Fibroblast of the aortic adventitia (primary cell): ENCODE measurements around a stretch of chr22.

GRCh38 chr22:46600190-46600829, 19.9 kb upstream of the GRAMD4 start:
- CAGE, long polyA plus RNA: no peak

DNA sequence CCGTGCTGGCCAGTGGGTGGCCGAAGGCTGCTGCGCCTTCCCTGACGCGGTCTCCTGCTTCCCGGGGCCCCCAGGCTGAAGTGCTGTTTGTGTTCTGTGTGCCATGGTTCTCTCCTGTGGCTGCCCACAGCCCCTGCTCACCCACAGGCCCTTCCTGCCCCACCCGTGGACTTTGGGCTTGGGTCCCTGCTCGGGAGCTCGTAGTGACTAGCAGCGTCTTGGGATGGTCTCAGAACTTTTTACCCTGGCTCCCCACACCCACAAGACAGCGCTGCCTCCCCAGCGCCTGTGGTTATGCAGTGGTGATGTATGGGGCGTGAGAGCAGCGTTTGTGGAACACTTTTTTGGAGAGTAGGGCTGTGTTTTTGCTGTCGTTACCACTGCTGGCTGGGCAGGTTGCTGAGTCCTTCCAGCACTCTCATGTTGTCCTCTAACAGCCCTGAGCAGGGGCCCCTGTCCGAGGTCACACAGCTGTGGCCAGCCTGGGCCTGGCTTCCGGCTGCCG, 7.3 kb upstream of the GRAMD4 start:
- CAGE, long polyA plus RNA: no peak

- CAGE, long polyA plus RNA: no peak
Measured at GRCh38 chr22:46655019-46655466, 34.9 kb downstream of the GRAMD4 start.

GRCh38 chr22:46673972-46674221, 53.7 kb downstream of the GRAMD4 start:
- CAGE, long polyA plus RNA: no peak

DNA sequence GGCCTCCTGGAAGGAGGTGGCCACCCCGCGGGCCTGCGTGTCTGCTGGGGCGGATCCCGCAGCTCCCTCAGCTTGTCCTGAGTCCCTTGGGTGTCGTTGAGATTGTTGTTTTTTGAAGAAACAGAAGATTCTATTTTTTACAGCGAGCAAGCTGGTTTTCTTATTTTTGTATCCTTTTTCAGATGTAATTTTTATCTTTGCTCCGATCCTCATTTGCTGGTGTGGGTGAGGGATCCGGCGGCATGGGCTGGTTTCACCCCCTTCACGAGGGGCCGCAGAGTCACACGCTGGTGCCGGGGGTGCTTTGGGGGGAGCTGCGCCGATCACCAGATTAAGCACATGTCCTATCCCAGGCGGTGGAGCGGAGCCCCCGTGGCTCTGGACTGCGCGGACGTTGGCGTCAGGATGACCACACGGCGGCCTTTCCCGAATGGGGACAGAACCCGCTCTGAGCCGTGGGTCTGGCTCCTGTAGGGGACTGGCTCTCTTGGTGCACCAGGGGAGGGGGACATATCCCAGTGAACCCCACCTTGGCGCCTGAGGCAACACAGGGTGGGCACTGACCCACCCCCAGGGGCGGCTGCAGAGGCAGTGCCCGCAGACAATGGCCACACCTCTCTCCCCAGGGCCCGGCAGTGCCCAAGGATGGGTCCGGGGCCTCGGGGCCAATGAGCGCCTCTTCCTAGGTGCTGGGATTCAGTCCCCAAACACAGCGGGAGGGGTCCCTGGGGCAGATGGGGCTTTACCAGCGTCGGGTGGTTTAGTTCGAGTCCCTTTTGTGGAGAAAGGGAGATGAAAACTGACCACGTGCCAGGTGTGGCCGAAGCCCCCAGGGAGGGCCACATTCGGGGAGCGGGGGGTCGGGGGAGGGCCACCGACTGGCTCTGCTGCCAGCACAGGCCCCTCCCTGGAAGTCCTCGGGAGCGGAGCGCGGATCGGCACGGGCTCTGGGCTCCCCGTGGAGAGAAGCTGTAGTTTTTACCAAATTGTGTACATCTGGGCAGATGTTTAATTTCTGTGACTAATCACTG, 58.7 kb downstream of the GRAMD4 start:
- CAGE, long polyA plus RNA: no peak

DNA sequence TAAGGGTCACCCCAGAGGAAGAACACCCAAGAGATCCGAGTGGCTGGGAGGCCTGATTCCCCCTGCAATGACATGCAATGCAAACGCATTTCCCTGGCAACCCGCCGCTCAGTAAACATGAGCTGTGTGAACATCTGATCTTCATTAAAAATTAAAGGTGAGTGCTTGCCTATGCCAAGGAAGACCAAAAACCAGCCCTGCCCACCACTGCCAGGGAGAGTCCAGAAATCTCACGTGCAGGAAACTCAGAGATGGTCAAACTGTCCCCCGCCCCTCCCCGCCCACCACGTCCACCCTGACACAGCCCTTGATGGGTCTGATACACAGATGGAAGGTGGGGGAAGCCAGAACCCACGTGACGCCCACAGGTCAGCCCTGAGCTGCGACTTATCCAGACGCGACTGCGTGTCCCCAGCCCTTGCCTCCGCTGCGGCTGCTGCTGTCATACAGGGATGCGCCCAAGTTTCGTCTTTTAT, 11.5 kb downstream of the CERK start:
- CAGE, long polyA plus RNA: no peak

DNA sequence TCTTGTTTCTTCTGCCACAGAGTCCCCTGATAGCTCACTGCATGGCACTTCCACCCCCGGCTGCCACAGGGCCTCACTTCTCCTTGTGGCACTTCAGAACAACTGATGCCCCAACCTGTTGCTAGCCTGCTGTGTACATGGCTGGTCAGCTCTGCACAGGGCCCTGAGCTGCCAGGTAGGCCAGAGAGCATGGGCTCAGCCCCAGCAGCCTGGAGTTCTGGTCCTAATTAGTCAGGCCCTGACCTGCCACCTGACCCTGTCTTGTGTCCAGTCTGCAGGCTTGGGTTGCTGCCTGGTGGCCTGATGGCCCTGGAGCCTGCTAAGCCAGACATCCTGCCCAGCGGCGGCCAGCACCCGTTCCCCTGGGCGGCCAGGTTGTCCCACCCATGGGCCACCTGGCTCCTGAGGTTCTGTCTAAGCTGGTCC, 2.9 kb upstream of the CERK start:
- CAGE, long polyA plus RNA: no peak

DNA sequence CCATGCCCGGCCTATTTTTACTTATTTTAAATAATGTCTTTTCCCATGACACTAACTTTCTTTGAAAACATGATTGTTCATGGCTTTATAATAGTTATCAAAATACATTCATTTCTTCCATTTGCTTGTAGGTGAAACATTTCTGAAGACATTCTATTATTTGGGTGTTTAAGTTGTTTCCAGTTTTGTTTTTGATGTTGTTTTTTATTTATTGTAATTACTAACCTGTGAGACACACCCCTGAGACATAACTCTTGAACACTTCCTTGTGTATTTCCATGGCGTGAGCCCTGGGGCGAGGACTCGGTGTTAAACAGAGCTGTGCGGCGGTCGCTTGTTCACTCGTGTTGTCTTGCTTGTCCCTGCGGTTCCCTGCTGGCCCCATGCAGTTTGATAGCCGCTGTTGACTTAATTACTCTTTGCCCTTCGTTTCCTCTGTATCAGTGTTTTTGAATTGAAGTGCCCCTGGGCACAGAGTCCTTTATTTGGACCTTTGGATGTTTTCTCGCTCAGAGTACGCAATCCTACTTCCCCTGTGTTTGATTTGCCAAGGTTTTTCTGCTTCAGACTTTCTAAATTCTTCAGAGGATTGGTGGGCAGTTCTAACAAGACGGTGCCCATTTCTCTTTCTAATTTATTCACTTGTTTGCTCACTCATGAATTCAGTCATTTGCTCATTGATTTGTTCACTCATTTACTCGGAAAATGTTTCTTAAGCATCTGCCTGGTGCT, 52.7 kb downstream of the TBC1D22A start:
- CAGE, long polyA plus RNA: no peak

GRCh38 chr22:46830355-46831139, 68.1 kb downstream of the TBC1D22A start:
- CAGE, long polyA plus RNA: no peak

- CAGE, long polyA plus RNA: no peak
Measured at GRCh38 chr22:46915945-46916891, 153.8 kb downstream of the TBC1D22A start.

- CAGE, long polyA plus RNA: no peak
Measured at GRCh38 chr22:46940456-46941081, 178.1 kb downstream of the TBC1D22A start.

DNA sequence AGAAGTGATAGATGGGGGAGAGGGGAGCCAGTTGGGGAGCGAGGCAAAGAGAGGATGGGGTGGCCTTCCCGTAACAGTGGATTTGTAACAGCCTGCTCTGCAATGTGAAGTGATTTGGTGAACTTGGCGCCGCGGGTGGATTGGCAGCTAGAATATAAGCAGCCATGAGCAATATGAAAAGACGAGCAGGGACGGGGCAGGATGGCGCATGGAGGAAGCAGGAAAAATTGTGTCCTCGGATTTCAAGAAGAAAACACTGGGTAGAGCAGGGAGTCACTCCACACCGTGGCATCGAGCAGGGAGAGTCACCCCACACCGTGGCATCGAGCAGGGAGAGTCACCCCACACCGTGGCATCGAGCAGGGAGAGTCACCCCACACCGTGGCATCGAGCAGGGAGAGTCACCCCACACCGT, 354.6 kb downstream of the TBC1D22A start:
- CAGE, long polyA plus RNA: no peak

- CAGE, long polyA plus RNA: no peak
Measured at GRCh38 chr22:47153681-47154286, 391.3 kb downstream of the TBC1D22A start.

GRCh38 chr22:47170487-47170939, 408.1 kb downstream of the TBC1D22A start:
- CAGE, long polyA plus RNA: no peak

DNA sequence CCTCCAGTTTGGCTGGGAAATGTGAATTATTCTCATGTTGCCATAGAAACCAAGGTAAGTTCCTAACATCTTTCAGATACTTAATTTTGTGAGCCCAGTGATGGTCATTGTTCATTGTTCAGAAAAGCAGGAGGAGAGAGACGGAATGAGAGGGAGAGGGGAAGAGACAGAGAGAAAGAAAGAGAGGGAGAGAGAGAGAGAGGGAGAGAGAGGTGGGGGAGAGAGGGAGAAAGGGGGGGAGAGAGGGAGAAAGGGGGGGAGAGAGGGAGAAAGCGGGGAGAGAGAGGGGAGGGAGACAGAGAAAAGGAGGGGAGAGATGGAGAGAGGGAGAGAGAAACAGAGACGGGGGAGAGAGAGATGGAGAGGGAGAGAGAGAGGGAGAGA, 429.0 kb downstream of the TBC1D22A start:
- CAGE, long polyA plus RNA: no peak

GRCh38 chr22:47293140-47293569, 530.7 kb downstream of the TBC1D22A start:
- CAGE, long polyA plus RNA: no peak

DNA sequence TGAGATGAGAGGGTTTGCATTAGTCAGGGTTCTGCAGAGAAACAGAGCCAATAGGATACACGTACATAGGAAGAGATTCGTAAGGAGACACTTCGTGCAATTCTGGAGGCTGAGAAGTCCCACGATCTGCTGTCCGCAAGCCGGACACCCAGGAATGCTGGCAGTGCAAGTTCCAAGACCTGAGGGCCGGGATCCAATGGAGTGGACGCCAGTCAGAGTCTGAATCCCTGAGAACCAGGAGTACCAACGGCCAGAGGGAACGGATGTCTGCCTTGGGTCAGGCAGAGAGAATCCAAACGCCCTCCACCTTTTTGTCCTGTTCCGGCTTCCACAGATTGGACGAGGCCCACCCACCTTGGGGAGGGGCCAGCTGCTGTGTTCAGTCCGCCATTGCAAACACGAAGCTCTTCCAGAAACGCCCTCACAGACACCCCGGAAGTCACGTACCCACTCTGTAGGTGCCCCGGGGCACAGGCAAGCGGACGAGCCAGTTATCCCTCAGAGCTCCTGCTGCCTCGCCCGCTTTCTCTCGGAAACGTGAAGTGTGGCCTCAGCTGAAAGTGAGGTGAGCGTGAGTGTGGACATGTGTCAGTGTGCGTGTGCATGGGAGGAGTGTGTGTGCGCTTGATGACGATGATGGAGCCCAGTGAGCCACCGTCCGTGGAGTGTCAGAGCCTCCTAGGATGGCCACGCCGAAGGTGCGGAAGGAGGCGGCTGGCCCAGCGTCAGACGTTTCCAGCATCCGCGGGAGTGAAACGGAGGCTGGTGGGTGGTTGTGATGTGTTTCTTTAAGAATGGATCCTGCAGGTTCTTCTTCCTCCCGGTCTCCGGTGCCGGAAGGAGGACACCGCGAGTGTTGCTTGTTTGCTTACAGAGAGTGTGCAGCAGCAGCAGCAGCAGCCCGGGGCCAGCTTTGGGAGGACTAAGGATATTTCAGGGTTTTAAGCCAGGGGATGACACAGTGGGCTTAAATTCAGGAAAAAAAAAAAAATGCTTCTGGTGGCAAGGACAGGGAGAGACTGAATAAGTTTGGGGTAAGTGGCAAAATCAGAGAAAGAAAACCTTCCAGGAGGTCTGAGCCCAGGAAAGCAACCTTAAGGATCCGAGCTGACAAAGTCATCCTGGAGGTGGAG, 857.7 kb upstream of the TAFA5 start:
- CAGE, long polyA plus RNA: no peak

DNA sequence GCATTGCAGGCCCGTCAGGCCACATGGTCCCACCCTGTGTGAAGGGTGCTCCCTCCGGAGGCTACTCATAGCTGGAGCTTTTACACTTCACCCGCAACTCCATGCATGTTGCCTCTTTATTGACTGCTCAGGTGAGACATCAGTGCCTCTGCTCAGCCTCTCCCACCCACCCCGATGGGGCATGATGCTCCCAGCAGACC, 225.9 kb upstream of the TAFA5 start:
- CAGE, long polyA plus RNA: no peak

DNA sequence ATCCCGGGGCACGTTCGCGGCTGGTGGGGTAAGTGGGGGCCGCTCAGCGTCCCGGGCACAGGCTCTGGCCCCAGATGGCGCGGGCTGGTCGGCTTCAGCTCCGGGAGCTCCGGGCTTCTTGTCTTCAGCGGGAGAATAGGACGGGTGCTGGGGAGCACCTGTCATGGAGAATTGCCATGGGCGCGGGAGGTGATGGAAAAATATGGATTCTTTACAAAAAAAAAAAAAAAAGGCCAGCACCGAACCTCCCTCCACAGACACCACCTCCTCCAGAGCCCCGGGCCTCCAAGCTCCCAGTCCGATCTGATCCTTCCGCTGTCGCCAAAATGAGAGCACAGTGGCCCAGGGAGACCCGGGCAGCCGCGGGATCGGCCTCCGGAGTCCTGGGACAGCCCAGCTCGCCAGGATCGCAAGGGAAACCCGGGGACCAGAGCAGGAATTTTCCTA, 1.2 kb downstream of the TAFA5 start:
- CAGE, long polyA plus RNA: no peak

DNA sequence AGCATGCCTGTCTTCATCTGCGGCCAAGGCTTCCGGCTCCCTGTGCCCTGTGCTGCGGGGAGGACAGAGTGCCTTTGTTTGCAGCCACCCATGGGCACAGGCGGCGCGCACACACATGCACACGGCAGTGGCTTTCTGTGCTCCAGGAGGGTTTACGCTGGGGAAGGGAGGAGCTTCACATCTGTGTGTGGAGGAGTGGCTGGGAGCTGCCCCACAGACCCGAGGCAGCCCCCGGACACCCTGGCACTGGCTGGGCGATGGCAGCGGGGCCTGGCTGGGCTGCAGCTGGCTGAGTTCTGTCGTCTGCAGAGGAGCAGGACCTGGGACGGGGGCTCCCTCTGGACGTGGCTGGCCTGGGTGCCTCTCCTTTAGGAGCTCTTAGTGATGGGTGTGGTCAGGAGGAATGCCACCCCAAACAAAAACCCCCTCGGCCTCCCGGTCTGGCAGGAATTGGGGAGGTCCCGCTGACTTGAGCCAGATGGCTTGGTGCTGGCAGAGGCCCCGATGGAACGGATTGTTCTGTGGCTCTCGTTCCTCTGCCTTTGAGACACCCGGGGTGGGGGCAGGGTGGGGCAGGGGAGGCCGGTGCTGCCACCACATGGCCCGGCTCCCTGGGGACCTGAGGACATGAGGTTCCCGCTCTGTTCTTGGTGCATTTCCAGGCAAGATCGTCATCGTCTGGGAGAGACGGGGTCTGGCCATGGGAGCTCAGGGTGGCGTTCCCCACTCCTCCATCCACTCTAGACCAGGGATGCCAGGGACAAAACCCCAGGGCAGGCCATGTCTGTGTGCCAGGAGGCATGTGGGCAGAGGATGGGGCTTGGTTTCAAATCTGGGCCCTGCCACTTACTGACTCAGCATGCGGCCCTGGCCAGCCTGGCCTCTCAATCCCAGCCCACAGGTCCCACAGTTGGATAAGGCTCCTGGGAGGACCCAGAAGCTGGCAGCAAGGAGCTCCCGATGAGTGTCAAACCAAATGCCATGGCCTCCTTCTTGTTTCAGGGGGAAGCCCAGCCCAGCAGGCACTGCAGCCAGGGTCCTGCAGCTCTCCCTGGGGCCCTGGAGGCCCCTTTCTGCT, 47.6 kb downstream of the TAFA5 start:
- CAGE, long polyA plus RNA: no peak